Right atrium auricular region (tissue), 2 donors: ENCODE data around the genes ZNF681, ZNF536 and TSHZ3.

- PRO-cap, result unidirectional peak, minus-strand start at chr19:23758891
- RAMPAGE, long total RNA, 2 experiments, result start-site peak on the minus strand in 2 of 2 experiments, at chr19:23758846-23758920 at its widest, 9 to 11 reads per replicate
These were observed at the start of gene ZNF681 for GRCh38 chr19:23757982-23759217. TSS of gene ZNF681 (minus strand) at chr19:23758891.

DNA sequence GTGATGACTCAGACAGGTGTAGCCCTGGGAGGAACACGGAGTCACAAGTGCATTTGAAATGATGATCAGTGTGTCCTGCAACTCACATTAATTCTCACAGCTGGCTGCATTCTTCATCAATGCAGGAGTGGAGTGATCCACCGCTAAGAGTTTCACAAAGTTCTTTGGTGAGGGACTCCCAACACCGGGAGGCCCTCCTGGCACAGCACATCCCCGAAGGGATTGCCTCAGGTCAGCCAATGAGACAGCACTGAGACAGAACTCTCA is 82.7 kb upstream of the ZNF254 start:
- PRO-cap, result unidirectional peak, minus-strand start at position 148 of the sequence
- RAMPAGE, long total RNA, 2 experiments, result no peak in any of the 2 experiments

GRCh38 chr19:24033039-24033355 is 54.0 kb upstream of the ZNF254 start:
- PRO-cap, result bidirectional peak, plus-strand start at chr19:24033507, minus-strand start at chr19:24033310
- RAMPAGE, long total RNA, 2 experiments, result no peak in any of the 2 experiments

GRCh38 chr19:24179538-24179985 is 92.6 kb downstream of the ZNF254 start:
- PRO-cap, result no peak
- RAMPAGE, long total RNA, 2 experiments, result no peak in any of the 2 experiments

GRCh38 chr19:27767841-27768790 is 1444.8 kb downstream of the UQCRFS1 start:
- PRO-cap, result no peak
- RAMPAGE, long total RNA, 2 experiments, result no peak in any of the 2 experiments

GRCh38 chr19:27900890-27901363 is 1312.0 kb downstream of the UQCRFS1 start:
- PRO-cap, result no peak
- RAMPAGE, long total RNA, 2 experiments, result no peak in any of the 2 experiments

DNA sequence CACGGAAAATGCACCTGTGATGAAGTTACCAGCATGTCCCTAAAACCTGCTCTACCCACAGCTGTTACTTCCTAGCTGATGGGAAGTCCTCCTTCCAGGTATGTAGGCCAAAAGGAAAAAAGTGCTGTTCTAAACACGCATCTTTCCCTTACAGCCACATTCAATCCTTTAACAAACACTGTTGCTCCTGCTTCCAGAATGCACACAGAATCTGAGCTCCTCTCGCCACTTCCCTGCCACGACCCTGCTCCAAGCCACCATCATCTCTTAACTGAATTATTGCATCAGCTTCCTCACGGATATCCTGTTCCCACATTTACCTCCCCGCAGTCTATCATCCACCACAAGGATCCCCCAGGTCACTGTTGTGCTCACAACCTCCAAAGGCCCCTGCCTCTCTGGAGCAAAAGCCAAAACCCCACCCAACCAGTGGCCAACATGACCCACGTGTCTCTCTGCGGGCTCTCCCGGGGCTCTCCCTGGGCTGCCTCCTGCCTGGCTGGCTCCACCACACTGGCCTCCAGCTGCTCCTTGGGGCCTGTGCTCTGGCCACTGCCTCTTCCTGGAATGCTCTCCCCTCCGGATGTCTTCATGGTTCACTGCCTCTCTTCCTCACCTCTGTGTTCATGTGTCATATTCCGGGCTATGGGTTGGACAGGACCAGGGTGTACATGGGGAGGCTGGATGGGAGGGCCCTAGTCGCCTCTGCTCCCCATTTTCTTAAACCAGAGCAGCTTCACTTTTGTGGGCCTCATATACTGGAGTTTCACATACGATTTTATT is 809.3 kb downstream of the UQCRFS1 start:
- PRO-cap, result no peak
- RAMPAGE, long total RNA, 2 experiments, result no peak in any of the 2 experiments

DNA sequence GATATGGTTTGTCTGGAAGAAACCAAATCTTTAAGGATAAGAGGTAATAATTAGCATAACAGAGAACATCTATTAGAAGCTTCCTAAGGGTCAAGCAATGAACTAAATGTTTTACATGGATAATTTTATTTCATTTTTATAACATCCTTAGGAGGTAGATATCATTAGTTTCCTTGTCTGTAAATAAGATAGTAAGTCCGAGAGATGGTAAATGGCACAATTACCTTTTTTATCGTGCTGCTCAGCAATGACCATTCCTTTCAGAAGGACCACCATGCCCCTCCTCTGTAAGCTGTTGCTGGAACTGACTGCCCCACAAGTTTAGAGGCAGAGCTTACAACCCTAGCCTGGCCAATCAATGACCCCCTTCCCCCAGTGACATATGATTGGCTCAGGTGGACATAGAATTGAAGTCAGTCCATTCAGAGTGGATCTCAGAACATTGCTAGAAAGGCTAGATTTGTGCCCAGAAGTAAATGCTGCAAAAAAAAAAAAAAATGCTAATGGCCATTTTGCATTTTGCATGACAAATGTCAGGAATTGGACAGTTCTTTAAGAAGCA is 668.5 kb downstream of the UQCRFS1 start:
- PRO-cap, result no peak
- RAMPAGE, long total RNA, 2 experiments, result no peak in any of the 2 experiments

- PRO-cap, result no peak
- RAMPAGE, long total RNA, 2 experiments, result no peak in any of the 2 experiments
These were observed 64.2 kb upstream of the UQCRFS1 start for GRCh38 chr19:29277081-29277716.

DNA sequence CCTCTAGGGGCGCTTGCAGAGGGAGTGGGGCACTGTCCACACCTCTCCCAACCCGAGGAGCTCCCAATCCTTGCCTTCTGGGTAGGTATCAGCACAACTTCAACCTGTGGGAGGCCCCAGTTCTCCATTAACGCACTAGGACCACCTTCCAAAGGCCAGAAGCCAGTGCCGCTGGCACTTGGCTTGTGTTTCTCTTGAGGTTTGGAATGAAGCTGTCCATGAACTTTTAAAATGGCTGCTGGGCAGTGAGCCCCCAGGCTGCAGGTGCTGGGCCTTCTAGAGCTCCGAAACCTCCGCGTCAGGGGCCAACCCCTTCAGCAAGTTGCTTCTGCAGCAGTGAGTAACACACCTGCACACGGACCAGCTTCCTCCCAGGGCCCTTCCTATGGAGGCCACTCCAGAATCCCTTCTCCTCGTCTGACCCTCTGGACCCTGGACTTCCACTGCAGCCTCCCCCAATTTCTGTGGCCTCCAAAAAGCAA is 108.5 kb upstream of the VSTM2B start:
- PRO-cap, result no peak
- RAMPAGE, long total RNA, 2 experiments, result no peak in any of the 2 experiments

- PRO-cap, result no peak
- RAMPAGE, long total RNA, 2 experiments, result no peak in any of the 2 experiments
These were observed 4.5 kb downstream of the POP4 start for GRCh38 chr19:29610480-29611112.

GRCh38 chr19:29671193-29672229 is 6.2 kb downstream of the PLEKHF1 start:
- PRO-cap, result bidirectional peak, plus-strand start at chr19:29671737, minus-strand start at chr19:29671575
- RAMPAGE, long total RNA, 2 experiments, result no peak in any of the 2 experiments

GRCh38 chr19:29685337-29685602 is 20.0 kb downstream of the PLEKHF1 start:
- PRO-cap, result no peak
- RAMPAGE, long total RNA, 2 experiments, result no peak in any of the 2 experiments

- PRO-cap, result no peak
- RAMPAGE, long total RNA, 2 experiments, result no peak in any of the 2 experiments
These were observed 33.9 kb downstream of the CCNE1 start for GRCh38 chr19:29845510-29846206.

DNA sequence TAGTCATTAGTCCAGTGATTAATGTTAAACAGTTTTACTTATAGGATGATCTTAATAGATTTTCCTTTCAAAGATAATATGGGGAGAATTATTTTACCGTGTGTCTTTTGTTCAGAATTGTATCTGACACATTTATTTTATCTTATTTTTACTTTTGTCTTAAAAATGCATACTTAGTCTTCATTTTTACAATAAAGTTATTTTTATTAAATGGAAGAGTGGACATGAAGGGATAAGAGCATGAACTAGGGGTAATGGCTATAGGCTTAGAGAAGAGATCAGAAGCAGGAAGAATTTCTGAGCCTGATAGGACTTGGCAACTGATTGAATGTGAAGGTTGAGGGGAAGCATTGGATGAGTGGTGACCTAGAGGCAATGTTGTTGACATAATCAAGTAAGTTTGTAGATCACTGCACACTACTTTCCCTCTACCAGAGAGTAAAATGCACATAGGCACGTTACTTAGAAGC is 50.9 kb downstream of the URI1 start:
- PRO-cap, result no peak
- RAMPAGE, long total RNA, 2 experiments, result no peak in any of the 2 experiments

DNA sequence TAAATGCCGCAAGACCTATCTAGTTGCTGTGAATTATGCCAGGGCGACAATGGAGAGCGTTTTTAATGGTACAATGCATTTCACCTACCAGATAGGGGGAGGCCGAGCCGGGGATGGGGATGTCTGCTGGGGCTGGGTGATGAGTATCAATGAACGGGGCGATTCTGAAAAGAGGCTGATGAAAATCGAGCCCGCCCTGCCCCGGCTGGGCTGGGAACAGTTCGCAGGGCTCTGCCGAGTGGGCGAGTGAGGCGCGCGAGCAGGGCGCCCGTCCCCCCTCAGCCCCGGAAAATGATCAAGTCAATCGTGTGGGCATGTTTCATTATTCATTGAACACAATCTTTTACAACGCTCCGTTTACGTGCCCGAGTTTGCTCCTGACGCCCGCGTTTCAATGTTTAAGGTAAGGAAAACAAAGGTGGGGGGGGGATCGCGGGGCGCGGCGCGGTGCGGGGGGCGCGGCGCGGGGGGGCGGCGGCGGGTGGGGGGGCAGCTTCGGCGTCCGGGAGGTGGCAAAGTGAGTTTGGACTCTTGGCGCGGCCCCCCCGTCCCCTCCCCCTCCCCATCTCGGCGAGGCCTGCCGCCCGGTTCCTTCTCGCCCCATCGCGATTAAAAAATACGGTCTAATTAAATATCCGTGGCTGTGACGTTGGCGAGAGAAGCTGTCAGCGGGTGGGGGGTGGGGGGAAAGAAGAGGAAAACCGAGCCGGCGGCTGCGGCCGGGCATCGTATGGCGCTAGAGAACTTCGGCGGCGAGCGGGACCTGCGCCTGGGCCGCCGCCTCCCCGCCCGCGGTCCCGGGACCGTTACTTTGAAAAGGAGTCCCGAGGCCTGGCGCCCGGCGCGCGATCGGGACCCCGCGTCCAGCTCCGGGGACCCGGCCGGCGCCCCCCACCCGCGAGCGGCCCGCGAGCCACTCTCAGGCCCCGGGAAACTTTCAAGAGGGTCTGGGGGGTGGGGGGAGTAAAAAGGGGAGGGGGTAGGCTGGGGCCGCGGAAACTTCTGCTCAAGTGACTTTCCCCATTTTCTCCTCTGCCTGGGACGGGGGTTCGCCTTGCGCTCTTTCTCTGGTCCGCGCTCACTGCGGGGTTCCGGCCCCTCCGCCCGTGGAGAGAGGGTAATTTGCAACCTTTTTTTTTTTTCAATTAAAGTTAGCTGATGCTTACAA is 146.5 kb upstream of the ZNF536 start:
- PRO-cap, result bidirectional peak, plus-strand start at position 739 of the sequence, minus-strand start at position 611 of the sequence
- RAMPAGE, long total RNA, 2 experiments, result no peak in any of the 2 experiments

GRCh38 chr19:30228929-30229373 is 143.2 kb upstream of the ZNF536 start:
- PRO-cap, result unidirectional peak, minus-strand start at chr19:30229068
- RAMPAGE, long total RNA, 2 experiments, result no peak in any of the 2 experiments

DNA sequence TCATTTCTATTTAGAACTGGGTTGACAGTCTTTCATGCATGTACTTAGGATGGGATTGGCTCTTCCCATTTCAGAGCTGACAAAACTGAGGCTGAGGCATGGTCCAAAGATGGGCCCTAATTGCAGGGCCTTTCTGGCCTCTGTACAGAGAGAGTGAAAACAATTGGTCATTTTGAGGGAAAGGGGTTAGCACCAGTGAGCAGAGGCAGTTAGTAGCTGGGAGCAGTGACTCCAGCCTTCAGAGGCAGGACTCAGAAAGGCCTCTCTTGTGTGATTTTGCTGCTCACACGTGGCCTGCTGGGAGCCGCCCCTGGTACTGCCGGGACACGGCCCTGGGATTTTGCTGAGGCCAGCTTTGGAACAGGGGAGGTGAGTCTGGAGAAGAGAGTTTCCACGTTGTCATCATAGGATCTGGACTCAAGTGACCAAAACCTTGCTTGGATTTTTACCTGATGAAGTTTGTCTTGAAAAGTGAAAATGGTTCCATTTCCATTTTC is at the start of gene ZNF536:
ZNF536 (plus strand) TSS at position 337 of the 497 bp plus-strand sequence.
- PRO-cap, result no peak
- RAMPAGE, long total RNA, 2 experiments, result no peak in any of the 2 experiments

- PRO-cap, result bidirectional peak, plus-strand start at chr19:31349736, minus-strand start at chr19:31349422
- RAMPAGE, long total RNA, 2 experiments, result no peak in any of the 2 experiments
These were observed at the start of gene TSHZ3 for GRCh38 chr19:31349093-31349921. TSS of gene TSHZ3 (minus strand) at chr19:31349436.

GRCh38 chr19:31349922-31350558 is 804 bp upstream of the TSHZ3 start:
- PRO-cap, result bidirectional peak, plus-strand start at chr19:31350320, minus-strand start at chr19:31350221
- RAMPAGE, long total RNA, 2 experiments, result no peak in any of the 2 experiments